HCT116 (cell line): ENCODE measurements around the gene MMP21.

DNA sequence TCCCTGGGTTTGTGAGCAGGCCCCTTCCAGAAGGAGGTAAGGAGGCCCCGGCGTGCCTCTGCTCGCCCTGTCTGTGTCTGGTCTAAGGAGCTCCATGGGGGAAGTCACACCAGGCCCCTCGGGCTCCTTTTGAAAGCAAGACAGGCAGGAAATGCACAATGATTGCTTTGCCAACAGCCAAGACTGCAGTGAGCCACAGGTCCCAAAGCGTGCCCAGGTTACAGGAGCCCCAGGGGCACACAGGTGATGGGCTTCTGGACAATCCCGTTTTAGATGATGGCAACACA, 89.4 kb downstream of the FAM53B start:
- RRBS: no CpG with 5 or more reads among the region's 6 CpGs

DNA sequence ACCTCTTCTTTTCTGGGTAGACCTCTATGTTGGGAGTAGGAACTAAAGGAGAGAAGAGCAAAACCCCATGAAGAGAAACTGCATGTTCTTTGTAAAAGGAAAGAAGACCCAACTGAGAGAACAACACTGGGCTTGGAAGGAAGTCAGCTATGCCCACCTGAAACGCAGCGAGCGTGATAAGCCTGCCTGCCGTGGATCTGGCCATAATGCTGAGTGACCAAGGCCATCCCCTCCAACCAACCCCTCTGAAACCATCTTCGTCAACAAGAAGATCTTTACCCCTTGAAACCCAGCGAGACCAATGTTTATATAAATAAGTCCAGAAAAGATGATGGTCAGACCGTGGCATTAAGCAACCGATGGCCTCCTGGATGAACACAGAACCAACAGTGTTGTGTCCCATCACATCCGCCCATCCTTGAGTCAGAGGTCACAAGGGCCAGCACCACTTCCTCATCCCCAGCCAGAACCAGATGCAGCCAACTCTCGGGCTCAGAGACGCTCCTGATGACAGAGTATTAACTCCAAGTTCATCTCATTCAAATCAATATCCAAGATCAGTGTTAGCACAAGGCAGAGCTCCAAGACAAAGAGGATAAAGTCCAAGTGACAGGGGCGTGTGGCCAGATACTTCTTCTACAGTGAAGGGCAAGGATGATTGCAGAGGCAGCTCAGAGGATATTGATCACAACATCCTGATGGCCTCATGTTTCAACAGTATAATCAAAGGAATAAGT, 63.6 kb downstream of the FAM53B start:
- RRBS: no CpG with 5 or more reads among the region's 12 CpGs

DNA sequence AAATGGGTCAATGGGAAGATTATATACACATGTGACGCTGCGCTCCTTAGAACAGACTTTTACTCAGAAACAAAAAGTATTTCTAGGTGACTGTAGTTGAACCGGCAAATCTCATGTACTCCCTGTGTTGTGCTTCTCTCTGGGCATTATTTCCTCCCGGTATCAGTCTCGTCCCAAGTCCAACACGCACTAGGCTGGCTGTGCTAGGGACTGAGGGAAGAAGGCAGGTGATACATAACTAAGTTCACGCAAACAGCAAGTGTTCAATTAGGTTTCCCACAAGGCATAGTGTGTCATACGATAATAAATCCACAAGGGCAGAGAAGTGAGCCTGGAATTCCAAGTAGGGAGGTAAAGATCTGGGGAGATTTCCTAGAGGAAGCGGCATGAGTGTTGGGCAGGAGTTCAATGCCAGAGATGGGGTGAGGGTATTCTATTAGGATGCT, 20.4 kb downstream of the FAM53B start:
- RRBS: 90% methylated on average over 1 of the region's 9 CpGs

DNA sequence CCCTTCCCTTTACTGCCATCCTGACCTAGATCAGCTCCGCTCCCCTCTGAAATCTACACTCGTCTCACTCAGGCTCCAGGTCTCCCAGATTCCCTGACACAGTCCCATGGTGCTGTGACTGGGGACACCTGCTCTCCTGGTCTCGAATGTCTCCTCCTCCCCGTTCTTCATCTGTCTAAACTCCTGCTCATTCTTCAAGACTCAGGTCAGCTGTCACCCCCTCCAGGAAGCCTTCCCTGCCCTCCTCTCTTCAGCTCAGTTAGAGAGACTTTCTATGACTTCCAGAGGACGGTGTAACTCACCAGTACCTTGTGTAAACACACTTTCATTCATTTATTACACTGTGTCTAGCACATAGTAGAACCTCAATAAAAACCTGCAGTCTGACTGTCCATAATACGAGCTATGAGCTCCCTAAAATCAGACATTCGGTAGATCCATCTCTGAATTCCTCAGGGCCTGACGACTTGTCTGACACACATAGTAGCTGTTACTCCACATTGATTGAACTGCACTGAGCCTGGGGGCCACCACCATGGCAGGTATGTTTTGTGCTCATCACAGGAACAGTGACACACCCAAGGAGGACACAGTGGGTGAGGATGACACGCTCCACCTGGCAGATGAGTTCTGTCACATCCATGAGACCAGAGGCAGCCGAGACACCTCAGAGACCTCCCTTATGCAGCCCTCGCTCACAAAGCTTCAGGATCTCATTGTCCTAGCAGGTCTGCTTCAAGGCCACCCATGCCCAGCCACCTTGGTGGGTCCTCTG, 10.2 kb downstream of the FAM53B start:
- RRBS: no CpG with 5 or more reads among the region's 11 CpGs

DNA sequence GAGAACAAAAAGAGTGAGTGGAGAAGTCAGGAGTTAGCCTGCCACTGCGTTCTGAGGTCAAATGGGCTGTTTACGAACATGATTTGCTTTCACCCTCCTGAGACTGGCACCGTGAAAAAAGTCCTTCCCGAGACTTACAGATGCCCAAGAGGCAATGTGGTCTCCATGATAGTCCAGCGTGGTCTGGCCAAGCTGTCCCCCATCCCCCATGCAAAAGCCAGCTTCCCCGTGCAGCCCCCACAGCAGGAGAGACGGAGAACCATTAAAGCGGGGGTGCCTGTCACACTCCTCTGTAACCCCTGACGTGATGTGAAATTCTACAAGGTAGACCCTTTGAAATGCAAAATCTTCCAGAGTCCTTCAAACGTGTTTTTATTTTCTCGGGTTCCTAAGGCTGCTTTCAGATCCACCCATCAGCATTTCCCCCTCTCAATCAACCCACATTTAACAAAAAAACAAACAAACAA, 4.6 kb downstream of the FAM53B start:
- RRBS: no CpG with 5 or more reads among the region's 11 CpGs

DNA sequence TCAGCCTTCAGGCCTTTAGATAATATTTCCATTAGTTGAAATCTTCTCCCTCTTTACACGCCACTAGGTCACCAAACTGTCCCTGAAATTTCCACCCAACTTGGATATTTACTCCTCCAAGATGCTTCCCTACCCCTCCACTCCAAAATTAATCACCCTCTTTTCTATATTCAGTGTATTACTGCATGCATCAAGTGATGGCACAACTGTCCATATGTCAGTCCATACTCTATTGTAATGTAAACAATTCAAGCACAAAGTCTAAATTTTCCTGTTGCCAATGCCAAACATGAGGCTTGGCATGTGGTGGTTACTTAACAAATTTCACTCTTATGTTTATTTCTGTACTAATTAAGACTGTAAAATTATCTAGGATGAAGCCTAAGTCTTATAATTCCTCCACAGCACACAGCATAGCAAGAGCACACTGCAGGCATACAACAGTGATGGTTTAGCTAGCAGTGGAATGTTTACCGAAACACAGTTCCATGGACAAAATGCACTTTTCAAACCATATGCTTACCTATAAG, 3.5 kb downstream of the EEF1AKMT2 start:
- RRBS: no CpG with 5 or more reads among the region's 2 CpGs

- RRBS: 2% methylated on average over 11 of the region's 38 CpGs
These were observed 561 bp downstream of the ABRAXAS2 start for GRCh38 chr10:124802007-124802752.

DNA sequence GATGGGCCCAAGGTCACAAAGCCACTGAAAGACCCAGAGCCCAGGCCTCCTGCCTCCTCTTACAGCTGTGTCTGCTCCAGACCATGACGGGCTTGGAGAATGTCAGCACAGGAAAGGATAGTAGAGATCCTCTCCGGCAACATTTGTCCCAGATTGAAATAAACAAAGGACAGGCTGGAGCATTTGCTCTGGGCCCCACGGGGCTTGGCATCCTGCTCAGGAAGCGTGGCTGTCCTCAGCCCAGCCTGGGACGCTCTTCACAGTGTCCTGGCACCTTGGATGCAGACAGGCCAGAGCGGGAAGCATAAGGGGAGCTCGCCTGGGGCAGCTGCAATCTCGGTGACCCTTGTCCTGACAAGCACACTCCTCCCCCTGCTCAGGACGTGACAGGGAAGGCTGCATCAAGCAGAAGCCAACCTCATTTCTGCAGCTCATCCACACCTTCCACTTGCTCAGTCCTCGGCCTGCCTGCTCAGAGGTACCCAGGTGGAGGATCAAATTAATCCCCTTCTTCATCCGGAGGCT, 47.4 kb downstream of the ABRAXAS2 start:
- RRBS: no CpG with 5 or more reads among the region's 11 CpGs

DNA sequence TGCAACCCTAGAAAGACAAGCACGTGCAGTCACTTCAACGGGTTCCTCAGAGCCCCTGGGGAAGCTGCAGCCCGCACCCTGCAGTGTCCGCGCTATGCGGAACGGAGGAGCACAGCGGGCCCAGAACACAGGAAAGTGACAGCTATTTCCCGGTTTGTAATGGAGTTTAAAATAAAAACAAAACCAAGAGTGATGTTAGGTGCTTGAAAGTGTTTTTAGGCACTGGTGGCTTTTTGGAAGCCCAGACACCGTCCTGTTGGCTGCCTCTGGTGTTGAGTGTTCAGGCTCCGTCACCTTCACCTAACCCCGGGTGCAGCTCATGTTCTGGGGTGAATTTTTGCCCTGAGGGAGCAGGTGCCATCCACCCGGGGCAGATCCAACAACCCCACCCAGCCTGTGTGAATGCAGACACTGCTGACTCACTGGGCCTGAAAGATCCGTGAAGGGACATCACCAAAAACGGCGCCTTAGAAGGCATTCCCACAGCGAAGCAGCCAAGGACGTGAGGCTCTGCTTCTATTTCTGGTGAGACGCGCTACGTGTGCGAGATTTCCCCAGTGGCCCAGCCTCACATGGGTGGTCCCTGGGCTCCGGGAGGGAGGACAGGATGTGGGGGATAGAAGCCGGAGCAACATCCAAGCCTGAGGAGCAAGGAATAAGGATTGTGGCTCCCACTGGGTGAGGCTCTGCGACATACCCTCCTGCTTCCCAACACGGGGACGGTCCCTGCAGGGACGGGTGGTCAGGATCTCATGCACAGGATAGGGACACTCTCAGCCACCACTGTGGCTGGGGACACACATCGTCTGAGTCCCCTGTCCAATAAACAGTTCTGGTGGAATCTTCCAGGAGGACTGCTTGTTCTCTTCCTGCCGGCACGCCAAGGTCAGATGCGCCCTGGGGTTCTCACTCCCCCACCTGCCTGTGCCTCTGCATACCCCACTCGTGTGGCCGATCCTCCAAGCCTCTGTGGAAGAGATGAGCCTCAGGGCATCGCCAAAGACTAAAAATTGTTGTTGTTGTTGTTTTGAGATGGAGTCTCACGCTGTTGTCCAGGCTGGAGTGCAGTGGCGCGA, 15.9 kb downstream of the CTBP2 start:
- RRBS: 81% methylated on average over 2 of the region's 38 CpGs

DNA sequence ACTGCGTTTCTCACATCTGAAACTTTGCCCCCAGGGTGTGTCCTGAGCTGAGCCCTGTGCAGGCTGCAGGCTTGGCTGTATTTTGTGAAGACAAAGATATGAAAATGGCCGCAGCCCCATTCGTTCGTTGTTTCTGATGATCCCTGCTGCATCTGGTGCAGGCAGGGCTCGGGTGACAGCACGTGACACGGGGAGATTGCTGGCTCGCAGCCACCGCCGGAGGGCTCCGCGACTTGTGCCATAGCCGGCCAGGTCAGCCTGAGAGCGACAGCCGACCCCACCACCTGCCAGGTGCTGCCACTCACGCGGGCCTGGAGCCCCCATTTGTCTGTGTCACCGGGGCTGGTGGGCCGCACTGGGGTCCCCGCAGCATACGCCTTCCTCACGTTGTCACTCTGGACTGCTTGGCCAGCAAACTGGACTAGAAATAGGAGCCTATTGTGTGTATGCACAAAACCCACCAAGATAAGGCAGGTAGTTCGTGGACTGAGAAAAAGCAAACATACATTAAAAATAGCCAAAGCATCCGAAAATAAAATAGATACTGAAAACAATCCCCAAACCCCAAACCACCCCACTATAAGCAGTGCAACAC, 4.5 kb downstream of the CTBP2 start:
- RRBS: no CpG with 5 or more reads among the region's 24 CpGs

GRCh38 chr10:125037234-125037514, 9.3 kb upstream of the CTBP2 start:
- RRBS: no CpG with 5 or more reads among the region's 3 CpGs

GRCh38 chr10:125060473-125061658, 33.0 kb upstream of the CTBP2 start:
- RRBS: 97% methylated on average over 4 of the region's 32 CpGs

- RRBS: no CpG with 5 or more reads among the region's 8 CpGs
These were observed 36.5 kb upstream of the CTBP2 start for GRCh38 chr10:125064285-125064878.

DNA sequence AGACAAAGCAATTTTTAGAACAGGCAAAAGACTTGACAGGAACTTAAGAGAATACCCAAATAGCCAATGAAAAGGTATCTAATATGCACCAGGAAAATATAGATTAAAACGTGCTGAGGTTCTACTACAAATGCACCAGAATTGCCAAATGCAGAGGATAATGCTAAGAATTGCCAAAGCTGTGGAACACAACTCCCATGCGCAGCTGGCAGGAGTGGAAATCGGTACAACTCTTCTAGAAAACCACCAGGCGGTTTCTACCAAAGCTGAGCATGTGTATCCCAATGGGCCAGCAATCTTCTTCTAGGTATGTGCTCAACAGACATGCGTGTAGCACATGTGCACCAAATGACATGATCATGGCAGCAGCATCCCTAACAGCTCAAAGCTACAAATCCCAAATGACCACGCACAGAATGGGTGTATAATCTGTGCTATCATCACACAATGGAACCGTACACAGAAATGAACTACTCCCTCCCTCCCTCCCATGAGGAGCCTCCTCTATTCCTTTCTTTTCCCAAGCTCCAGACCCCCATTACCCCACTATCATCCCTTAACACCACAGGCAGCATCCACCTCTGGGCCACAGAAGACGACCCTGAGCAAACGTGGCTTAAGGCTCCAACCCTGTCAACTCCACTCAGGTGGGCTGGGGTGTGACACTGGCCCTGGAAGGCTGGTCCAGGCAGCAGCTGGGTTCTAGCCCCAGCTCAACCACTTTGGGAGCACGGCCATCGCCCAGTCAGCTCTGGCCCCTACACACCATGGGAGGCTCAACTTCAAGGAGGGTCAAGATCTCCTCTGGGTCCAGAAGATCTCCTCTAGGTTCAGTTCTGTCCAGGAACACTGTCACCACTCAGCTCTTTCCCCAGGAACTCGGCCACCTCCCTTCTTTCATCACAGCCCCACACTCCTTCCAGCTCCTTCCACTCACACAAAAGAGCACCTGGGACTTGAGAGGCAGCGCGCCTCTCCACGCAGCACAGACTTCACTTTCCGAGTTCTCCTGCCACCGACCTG, 48.1 kb upstream of the CTBP2 start:
- RRBS: no CpG with 5 or more reads among the region's 17 CpGs

- RRBS: no CpG with 5 or more reads among the region's 13 CpGs
These were observed 56.2 kb upstream of the CTBP2 start for GRCh38 chr10:125084030-125084598.

- RRBS: no CpG with 5 or more reads among the region's 17 CpGs
These were observed 59.9 kb upstream of the CTBP2 start for GRCh38 chr10:125087664-125088342.

- RRBS: 94% methylated on average over 7 of the region's 51 CpGs
These were observed 123.7 kb upstream of the CTBP2 start for GRCh38 chr10:125151523-125152096.

DNA sequence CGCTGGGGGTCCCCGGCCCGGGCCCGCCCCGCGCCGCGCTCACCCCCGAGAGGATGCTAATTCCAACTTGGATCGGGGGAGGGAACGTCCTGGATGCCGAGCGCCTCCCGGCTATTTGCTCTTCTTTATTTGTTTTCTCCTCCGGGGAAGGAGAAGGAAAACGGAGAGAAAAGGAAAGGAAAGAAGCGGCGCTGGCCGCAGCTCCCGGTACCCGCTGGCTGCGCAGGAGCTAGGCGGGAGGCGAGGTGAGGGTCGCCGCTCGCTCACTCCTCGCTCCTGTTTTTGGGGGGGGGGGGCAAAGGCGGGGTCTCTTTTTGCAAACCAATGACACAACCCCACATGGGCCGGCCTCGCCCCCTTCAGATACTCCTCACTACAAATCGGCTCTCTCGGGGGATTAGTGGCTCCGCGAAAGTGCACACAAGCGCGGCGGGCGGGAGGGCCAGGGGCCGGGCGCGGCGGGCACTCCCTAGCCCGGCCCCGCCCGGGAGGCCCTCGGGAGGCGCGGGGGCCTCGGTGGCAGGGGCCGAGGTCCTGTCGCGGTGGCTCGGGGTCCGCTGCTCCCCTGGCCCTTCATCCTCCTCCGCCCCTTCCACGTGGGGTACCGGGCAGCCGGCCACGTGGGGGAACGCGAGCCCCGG, 133.0 kb upstream of the CTBP2 start:
- RRBS: 3% methylated on average over 19 of the region's 63 CpGs

DNA sequence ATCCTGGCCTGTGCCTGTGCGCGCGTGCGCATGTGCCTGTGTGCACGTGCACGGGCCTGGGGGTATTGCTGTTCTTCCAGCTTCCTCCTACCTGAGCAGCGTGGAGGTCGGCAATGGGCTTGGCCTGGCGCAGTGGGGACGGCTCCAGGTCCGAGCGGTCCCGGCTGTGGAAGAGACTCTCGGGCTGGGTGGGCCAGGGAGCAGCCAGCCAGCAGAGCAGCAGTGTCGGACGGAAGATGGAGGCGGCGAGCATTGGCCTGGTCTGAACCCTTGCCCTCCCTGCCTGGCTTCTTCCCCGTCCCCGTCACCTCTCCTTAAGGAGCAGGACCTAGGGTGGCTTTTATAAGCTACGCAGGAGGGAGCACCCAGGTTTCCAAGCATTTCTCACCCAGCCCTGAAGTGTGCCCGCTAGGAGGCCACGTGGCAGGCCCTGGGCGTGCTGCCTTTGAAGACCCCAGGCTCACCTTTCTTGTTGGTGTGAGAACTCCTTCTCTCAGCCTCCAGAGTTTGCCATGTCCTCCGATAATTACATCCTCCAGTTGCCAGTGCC, at the start of gene MMP21:
Gene MMP21 (minus strand): TSS at position 253 of the 550 bp plus-strand sequence.
- RRBS: no CpG with 5 or more reads among the region's 25 CpGs

- RRBS: no CpG with 5 or more reads among the region's 7 CpGs
These were observed 13.2 kb downstream of the BCCIP start for GRCh38 chr10:125836323-125837147.